HGPS cell (cell line): Measurements from ENCODE around the gene CCDC186.

DNA sequence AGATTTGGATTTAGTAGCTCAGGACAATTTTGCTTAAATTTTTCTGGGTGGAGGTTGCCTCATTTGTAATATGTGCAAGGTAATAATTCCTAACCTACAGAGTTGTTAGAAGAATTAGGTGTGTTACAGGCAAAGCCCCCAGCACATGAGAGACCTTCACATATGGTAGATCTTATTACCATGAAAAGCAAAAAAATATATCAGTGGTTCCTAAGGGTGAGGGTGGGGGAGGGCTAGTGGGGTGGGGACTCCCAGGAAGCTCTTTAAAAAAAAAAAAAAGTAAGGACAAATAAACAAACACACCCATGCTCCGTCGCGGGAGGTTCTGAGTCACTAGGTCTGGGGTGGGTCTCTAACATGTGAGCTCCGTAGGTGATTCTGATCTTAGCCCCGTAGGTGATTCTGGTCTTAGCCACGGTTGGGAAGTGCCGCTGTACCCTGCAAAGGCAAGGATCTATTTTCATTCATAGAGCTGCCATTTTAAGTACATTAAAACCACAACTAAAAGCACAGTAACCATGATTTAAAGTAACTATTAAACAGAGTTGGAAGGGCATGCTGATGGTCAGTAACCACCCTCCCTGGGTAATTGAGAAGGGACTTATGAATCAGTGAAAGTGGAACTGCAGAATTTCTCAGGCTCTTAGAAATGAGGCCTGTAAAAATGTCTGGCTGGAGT lies 34.5 kb upstream of the TCF7L2 start:
- RRBS: no CpG with 5 or more reads among the region's 7 CpGs

GRCh38 chr10:112949054-112949442 lies 999 bp upstream of the TCF7L2 start:
- RRBS: no CpG with 5 or more reads among the region's 7 CpGs

DNA sequence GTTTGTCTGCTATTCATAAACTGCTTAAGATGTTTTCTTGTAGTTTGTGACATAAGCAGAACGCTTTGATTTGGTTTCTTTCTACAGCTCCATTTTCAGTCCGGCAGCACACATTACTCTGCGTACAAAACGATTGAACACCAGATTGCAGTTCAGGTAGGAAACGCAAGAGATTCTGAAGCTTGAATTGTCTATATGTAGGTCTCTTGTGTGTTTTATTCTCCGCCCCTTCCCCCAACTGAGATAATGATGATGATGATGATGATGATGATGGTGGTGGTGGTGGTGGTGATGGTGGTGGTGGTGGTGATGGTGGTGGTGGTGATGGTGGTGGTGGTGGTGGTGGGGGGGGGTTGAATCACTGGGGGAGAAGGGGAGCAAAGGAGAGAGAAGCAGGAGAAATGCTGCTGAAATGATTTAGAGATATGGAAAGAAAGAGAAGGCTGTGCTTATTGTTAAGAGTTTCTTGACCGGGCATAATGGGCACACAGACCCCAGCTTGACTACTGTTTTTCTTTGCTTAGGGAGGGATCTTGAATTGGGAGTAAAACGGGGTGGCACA lies 14.5 kb downstream of the TCF7L2 start:
- RRBS: no CpG with 5 or more reads among the region's 8 CpGs

- RRBS: no CpG with 5 or more reads among the region's 11 CpGs
Observed at GRCh38 chr10:113028206-113028773, 78.2 kb downstream of the TCF7L2 start.

DNA sequence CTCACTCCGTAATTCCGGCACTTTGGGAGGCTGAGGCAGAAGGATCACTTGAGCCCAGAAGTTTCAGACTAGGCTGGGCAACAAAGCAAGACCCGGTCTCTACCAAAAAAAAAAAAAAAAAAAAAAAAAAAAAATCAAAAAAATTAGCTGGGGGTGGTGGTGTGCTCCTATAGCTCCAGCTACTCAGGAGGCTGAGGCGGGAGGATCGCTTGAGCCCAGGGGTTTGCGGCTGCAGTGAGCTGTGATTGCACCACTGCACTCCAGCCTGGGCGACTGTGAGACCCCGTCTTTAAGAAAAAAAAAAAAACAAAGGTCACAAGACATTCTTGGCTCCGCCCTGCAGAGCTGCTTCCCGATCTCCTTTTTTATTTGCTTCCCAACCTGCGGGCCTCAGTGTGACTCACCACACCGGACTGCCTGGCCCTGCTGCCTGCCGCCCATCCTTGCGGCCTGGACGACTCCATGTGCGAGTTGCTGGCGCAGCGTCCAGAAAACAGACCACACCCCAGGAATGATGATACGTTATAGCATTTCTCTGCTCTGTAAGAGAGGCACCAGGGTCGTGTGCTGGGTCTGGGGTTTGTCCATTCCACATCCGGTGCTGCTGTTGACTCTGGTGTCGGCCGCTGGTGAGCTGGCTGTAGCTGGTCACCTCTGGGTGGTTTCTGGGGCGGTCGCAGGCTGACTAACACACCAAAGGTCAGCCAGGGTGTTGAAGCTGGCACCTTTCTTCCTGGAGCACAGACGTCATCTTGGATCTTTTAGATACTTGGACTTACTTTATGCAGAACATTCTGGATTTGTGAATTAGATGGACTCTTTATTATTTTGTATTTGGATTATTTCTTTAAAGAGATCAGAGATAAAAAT lies 123.6 kb downstream of the TCF7L2 start:
- RRBS: 92% methylated on average over 1 of the region's 26 CpGs

- RRBS: no CpG with 5 or more reads among the region's 5 CpGs
Observed at GRCh38 chr10:113113250-113113596, 163.2 kb downstream of the TCF7L2 start.

- RRBS: no CpG with 5 or more reads among the region's 7 CpGs
Observed at GRCh38 chr10:113113800-113114798, 164.1 kb downstream of the TCF7L2 start.

DNA sequence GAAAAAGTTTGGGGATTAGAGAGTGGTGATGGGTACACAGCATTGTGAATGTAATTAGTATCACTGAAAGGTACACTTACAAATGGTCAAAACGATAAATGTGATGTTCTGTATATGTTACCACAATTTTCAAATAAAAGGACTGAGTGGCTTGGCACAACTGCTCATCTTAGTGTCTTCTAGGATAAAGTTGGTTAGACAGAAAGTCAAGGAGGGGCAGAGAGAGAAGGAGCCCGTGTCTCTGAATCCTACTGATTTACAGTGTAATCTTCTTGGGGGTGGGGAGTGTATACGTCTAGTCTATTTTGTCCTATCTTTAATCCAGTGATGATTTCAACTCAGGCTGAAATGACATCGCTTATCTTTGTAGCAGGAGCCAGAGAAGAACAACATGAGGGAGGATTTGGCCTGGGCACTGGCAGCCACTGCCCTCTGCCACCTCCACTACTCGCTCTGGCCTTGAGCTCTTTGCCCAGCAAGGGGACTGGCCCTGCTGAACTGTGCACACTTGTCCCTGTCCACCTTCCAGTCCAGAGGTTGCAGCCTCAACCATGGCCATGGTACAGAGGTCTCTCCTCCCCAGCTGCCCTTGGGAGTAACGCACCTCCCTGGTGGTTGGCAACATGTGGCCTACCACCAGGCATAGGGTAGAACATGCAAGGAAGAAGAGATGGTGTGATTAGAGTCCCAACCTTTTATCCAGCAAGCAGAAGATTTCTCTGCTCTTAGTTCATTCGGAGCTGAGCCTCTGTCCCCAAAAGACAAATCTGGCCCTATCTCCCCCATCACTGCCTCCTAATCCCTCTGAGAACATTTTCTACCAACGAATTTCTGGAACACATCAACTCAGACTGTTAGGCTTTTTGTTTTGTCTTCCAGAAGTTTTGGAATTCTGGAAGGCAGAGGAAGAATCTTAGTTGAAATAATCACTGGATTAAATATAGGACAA lies 8.3 kb downstream of the HABP2 start:
- RRBS: no CpG with 5 or more reads among the region's 8 CpGs

DNA sequence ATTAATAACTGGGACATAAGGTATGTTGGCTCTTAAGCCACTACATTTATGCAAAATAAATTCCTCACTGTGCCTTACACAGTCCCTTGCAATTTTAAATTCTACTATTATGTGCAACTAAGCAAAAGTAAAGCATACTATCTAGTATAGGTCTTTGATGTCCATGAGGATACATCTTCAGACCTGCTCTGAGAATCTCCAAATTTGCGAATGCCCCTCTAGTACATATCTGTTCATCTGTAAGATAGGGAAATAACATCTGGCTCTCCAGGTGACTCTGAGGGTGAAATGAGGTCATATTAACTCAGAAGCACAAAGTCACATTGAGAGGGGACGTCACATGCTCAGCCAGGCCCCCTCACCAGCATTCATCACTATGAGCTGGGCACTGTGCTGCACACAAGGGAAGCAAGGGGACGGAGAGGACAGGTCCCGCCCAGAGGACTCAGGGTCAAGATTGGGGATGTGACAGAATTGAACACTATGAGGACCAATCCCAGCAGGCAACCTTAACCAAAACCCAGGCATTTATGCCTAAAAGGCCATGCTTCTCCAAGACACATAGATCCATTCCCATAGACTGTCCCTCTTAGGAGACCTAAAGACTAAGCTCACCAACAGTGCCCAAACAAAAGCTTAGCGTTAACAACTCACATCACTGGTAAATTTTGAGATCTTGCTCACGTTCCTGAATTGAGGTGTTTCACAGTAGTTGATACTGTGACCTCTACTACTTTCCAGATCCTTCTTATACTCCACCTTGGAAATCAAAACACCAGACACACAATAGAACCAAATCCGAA lies 21.4 kb downstream of the NRAP start:
- RRBS: no CpG with 5 or more reads among the region's 7 CpGs

DNA sequence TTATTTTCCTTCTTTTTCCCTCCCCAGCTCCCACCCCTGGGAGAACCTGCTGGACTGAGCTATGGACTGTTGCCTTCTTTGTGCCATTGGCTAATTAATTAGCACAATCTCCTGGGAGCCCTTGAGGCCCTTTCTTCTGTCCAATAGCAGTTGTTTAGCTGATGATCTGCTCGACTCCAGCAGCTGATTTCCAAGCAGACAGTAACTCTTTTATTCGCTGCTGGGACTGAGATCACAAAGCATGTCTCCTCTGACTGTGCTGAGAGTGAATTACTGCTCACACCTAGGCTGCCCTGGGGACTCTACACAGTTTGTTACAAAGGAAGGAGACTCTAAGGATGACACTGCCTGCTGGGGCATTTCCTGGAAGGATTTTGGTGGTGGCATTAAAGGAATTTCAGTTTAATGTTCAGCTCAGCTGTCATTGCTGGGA lies 31.4 kb downstream of the CASP7 start:
- RRBS: no CpG with 5 or more reads among the region's 2 CpGs

- RRBS: no CpG with 5 or more reads among the region's 4 CpGs
Observed at GRCh38 chr10:113746409-113747120, 4.9 kb upstream of the PLEKHS1 start.

DNA sequence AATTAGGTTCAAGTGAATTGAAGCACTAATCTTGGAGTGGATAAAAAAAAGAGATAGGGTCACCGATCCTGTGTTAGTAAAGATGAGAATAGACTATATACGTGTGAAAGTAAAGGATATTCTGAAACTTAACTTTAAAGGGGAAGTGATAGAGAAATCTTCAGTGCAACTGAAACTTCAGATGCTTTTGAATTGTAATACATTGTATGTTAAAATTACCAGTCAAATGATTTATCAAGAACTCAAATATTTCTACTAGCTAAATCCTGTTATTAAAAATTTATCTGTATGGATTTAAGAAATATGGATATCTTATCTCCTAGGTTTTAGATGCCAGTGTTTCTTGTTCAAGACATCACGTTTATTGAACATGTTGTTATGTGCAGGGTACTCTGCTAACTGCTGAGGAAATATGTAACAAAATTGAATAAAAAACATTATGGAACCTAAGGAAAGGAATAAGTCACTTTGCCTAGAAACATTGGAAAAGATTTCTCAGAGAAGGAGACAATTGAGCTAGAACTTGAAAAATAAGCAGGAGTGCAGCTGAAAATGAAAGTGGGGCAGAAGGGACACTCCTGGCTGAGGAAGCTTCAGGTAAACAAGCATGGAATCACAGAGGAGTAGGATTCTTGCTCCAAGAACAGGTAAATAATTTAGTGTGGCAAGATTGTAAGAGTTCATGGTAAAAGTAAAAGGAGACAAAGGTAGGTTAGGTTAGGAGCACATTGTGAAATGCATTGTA lies 5.1 kb downstream of the NHLRC2 start:
- RRBS: no CpG with 5 or more reads among the region's 3 CpGs

DNA sequence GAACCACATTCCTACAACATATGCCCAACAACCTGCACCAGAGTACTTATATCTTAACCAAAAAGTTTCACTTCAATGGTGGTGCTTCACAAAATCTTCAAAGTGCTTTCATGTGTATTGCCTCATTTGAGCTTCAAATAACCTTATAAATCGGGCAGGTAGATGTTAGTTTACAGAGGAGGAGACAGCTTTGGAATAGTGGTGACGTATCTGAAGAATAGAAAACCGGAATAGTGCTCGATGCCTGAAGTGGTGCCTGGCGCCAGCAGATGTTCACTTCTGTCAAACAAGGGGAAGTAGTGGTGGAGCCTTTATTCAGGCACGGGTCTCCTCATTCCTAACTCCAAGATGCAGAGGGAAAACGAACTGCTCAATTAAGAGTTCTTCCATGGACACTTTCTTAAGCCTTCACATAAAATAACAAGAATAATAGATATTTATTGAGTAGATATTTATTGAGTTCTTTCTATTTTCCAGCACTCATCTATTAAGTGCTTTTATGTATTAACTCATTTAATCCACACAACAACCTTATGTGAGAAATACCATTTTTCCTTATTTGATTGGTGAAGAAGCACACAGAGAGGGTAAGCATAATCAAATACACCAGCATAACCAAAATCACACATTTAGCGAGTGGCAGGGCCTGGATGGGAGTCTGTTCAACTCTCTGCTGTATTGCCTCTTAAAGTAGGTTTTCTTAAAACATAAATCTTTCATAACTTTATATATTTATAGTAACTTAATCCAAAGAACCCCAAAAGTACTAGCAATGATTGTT lies 58.3 kb downstream of the NHLRC2 start:
- RRBS: no CpG with 5 or more reads among the region's 8 CpGs

- RRBS: no CpG with 5 or more reads among the region's 7 CpGs
Observed at GRCh38 chr10:114025290-114025677, 18.4 kb upstream of the ADRB1 start.

- RRBS: no CpG with 5 or more reads among the region's 7 CpGs
Observed at GRCh38 chr10:114048296-114049136, 4.8 kb downstream of the ADRB1 start.

GRCh38 chr10:114174041-114175108 lies at the start of gene CCDC186:
Gene CCDC186, minus strand, starts transcription at chr10:114174203.
- RRBS: 5% methylated on average over 17 of the region's 58 CpGs

DNA sequence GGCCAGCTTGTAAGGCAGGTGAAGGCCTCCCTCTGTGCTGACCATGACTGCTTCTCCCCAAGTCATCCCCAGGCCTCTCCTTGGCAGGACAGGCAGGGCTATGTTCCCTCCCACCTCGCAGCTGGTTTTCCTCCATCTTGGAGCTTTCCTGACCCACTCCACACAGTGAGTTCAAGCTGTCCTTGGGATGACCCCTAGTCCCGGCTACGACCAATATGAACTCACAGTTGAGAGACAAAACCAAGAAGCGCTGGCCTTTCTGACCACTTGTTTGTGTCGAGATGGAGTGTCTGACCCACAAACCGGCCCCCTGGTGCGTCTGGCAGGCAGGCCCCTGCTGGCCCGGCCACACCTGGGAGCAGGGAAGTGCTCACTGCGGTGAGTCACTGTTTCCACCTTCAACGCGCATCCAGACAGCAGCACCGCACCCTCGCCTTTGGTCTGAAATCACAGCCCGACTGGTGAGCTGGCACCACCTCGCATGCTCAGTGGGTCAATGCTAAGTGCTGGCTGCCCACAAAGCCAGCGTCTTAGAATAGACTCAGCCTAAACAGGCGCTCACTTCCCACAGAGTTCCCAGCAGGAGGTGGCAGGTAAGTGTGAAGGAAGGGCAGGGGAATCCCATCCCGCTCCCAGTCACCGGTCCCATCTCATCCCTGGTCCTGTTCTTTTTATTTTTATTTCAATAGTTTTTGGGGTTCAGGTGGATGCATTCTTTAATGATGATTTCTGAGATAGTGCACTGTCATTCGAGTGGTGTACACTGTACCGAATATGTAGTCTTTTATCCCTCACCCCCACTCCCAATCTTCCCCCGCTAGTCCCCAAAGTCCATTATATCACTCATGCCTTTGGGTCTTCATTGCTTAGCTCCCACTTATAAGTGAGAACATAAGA lies 81.7 kb downstream of the VWA2 start:
- RRBS: 82% methylated on average over 6 of the region's 22 CpGs

DNA sequence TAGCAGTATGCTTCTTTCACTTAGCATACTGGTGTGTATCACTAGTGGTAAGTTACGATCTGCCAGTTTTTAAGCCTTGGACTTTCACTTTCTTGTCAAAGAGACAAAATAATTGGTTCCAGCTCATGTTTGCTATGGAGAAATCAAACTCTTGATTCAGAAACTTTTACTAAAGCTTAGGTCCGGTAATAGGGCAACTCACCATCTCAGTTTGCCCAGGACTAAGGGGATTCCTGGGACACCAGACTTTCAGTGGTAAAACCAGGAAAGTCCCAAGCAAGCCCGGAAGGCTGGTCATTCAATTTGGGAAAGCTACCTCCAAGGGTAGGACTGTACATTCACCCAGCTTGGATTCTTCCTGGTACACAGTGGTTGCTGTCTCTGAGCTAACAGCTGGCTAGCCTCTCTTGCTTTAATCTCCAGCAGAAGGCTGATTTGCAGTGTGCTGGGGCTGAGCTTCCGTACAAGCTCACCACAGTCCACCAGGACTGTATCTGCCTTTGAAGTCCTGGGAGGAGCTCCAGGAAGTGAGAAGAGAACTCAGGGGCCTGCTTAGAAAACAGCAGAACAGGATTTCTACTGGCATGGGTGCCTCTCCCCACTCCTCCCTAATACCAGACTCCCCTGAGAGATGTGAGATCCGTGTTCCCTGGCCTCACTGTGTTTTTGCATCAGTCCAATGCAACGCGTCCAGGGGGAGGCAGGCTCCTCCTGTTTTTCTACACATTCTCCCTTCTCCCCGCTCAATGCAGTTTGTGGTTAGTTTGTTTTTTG lies 6.7 kb downstream of the AFAP1L2 start:
- RRBS: 14% methylated on average over 2 of the region's 8 CpGs

DNA sequence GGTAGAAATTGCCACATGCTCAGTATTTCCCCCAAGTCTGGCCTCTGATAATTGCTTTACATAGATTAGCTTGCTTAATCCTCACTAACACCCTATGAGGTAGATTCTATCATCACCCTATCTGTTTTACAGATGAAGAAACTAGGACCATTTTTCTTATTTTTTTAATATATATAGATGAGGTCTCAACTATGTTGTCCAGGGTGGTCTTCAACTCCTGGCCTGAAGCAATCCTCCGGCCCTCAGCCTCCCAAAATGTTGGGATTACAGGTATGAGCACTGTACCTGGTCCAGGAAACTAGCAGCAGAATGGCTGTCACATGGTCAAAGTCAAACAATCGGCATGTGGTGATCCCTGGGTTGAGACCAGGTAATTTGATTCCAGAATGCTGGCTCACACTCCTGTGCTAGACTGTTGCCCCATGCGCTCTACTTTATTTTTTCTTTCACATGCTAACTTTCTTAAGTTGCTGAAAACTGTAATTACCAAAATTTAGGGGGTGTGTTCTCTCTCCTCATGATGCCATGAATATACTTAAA lies 67.9 kb upstream of the AFAP1L2 start:
- RRBS: no CpG with 5 or more reads among the region's 3 CpGs

DNA sequence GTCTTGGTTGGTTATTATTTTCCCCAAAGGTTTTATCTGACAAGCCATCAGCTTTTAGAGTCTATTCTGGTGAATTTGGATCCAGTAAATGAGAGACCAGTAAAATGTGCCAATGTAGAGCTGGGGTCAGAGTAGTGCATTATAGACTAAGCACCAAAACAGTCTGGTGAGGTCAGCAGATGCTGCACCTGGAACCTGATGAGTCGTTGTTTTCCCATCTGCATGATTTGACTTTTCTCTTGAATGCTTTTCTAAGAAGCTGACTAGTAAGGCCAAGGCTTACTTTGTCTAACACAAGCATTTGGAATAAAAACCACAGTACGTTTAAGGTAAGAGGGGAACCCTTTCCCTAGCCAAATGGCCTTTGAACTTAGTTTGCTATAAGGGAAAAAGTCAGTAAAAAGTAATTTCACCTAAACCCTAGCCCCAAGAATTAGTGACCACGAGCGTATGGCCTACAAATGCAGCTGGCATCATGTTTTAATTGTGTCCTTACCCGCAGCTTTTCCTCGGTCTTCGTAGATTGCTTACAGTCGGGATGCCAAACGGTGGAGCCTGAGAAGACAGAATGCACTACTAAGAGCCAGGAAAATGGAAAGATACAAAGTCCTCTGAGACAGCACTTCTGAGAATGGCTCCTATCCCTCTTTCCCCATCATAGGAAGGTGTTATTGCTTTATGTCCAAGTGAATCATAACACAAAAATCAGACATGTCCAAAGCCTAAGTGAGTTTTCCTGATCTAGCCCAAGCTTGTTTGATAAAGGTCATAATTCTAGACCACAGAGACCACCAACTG lies 83.4 kb upstream of the AFAP1L2 start:
- RRBS: no CpG with 5 or more reads among the region's 9 CpGs